Anterior vena cava (tissue), 1 donor: ENCODE data around the genes SLC11A1, CTDSP1, CYP27A1, ABCB6 and DNAJB2.

GRCh38 chr2:218381617-218382516 is at the start of gene SLC11A1:
TSS of gene SLC11A1 (plus strand) at chr2:218382273.
- PRO-cap = unidirectional peak, plus-strand start at chr2:218382011; unidirectional peak, plus-strand start at chr2:218382288

DNA sequence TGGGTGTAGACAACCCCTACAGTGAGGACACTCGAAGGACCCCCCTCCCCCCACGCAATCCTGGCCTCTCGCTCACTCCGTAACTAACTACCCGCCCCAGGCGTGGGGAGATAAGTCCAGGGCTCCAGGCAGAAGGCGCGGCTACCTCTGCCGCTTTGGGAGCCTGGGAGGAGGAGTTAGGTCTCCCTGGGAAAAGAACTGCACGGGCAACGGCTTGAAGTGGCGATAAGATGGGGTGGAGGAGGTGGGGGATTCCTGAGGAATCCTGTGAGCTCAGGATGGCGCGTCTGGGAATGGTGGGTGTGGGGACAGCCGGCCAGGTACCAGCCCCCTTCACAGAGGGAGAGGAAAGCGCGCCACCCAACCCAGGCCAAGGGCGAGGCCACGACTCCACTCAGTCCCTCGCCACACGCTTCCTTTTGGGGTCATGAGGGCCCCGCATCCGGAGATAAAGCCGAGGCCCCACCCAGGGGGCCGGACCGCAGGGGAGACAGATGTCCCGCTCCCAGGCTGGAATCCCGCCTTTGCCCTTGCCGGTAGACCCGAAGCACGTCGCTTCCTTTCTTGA is 1.9 kb upstream of the CTDSP1 start:
- PRO-cap = bidirectional peak, plus-strand start at position 131 of the sequence, minus-strand start at position 85 of the sequence; bidirectional peak, plus-strand start at position 477 of the sequence, minus-strand start at position 421 of the sequence

DNA sequence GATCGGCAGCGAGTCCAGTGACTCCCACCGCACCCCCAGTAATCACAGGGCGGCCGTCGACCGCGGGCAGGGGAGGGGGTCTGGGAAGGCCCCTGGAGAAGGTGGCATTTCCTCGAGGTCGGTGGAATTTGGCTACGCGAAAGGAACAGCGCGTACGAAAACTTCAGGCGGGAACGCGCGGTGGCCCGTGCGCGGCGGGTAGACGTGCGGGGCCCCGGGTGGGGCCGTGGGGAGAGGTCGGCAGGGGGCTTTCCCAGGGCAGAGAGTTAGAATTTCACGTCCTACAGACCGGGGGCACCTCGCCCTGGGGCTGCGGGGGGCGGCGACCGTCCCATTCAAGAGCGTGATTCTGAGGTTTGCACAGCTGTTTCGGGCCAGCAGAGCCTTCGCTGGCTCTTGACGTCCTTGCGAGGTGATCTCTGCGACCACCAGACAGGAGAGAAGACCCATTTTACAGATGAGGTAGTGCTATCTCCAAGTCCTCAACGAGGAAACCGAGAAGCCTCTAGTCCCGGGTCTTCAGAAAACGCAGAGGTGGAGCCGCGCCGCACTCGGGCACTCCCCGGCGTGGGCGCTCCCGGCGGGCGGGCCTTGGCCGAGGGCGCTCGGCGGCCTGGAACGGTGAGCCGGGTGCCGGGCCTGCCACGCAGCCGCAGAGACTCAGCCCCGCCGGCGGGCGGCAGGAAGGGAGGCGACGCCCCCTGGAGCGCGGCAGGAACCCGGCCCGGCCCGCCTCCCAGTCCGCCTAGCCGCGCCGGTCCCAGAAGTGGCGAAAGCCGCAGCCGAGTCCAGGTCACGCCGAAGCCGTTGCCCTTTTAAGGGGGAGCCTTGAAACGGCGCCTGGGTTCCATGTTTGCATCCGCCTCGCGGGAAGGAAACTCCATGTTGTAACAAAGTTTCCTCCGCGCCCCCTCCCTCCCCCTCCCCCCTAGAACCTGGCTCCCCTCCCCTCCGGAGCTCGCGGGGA is at the start of gene CTDSP1:
Gene CTDSP1 (plus strand): TSS at position 856 of the 967 bp plus-strand sequence.
- PRO-cap = bidirectional peak, plus-strand start at position 522 of the sequence, minus-strand start at position 528 of the sequence; bidirectional peak, plus-strand start at position 672 of the sequence, minus-strand start at position 620 of the sequence

DNA sequence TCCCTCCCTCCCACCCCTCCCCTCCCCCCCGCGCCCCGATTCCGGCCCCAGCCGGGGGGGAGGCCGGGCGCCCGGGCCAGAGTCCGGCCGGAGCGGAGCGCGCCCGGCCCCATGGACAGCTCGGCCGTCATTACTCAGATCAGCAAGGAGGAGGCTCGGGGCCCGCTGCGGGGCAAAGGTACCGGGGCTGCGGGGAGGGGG is 212 bp downstream of the CTDSP1 start:
- PRO-cap = no peak

- PRO-cap = no peak
Observed at GRCh38 chr2:218405037-218405743, 5.5 kb downstream of the CTDSP1 start.

- PRO-cap = bidirectional peak, plus-strand start at chr2:218731809, minus-strand start at chr2:218731731
Observed at GRCh38 chr2:218731481-218732008, 20.9 kb downstream of the TTLL4 start.

DNA sequence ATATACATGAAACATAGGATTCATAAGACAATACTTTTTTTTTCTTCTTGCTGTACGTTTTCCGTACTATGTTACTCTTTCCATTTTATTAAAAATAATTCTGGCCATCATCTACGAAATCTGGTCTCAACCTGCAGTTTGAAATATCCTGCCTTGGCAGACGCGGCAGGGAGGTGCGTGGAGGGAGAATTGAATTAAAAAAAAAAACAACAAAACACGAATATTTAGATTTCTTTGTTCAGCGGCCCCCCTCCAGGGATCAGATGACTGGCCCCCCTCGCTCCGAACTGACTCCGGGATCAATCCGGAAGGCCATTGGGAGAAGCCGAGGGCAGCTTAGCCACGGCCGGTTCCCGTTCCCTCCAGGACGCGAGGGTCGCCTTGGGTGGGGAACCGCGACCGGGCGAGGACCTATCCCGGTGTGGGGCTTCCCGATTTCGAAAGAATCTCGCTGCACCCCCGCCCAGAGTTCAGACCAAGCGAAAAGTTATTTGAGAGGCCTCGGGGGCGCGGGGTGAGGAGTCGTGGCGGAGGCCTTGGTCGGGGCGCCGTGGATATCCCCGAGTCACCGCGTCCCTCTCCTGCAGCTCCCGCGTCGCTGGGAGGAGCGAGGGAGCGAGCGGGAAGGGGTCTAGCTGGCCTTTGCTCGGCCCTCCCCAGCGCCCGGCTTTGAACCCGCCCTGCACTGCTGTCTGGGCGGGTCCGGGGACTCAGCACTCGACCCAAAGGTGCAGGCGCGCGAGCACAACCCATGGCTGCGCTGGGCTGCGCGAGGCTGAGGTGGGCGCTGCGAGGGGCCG is at the start of gene CYP27A1:
Gene CYP27A1 (plus strand): TSS at position 716 of the 800 bp plus-strand sequence.
- PRO-cap = bidirectional peak, plus-strand start at position 315 of the sequence, minus-strand start at position 289 of the sequence; unidirectional peak, plus-strand start at position 315 of the sequence; unidirectional peak, plus-strand start at position 504 of the sequence; bidirectional peak, plus-strand start at position 716 of the sequence, minus-strand start at position 600 of the sequence

DNA sequence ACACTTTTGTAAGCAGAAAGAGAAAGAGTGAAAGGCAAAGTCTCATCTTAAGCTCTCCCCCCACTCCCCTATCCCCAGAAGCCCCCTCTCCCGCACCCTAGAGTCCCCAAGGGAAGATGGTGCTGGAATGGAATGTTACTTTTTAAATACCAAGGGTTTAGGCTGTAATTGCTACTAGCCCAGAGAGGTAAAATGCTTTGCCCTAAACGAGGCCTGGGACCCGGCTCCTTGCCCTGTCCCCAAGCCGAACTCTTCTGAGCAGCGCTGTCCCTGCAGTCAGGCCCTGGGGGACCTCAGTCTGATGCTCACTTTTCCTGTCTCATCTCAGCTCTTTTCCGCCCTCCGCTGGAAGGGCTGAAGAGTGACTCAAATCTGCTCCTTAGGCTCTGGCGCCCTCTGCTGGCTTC is 12.1 kb upstream of the WNT6 start:
- PRO-cap = no peak

DNA sequence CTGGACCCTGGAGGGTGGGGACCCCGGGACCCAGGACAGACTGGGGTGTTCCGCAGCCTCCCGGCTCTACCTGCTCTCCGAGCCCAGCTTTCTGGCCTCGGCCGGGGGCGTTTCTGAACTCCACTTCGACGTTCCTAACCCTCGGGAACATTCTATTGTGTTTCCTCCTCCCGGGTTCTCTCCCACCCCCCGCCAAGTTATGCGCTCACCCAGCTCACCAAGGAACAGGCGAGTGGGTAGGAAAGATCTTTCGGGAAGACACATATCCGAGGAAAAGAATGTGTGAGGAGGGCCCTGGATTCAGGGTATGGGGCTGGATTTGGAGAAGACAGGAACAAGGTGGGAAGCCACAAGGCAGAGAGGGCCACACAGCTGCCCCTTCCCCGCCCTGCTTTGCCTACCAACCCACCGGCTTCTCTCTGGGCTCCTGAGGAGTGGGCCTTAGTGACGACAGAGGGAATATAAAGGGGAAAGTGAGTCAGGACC is 582 bp downstream of the WNT6 start:
- PRO-cap = no peak

DNA sequence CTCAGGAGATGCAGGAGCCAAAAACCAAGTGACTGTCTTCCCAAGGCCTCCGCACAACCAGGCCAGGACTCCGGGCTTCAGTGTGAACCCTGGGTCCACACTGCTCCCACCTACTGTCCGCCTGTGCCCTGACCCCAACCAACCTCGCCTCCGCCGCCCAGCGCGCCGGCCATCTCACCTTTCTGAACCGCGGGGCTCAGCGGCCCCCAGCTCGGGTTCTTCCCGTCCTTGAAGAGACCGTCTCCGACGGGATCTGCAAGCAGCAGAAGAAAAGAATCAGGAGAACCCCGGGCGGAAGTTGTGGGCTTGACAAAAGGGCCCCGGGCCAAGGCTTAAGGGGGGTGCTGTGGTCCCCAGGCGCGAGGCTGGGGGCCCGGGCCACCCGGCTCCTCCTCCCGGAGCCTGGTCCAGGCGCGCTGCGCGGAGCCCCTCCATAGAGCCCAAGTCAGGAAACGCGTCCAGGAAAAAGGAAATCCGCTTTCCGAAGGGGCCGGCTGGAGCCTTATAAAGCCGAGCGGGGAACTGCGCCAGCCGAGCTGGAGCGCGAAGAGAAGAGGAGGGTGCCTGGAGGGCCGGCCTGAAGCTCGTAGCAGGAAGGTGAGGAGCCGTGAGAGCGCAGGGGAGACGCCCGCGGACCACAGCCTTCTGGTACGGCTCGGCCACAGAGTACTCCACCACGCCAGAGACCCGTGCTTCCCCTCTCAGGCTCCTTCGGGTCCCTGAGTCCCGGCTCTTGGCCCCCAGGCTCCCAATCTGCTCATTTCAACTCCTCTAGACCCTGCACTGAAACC is 736 bp downstream of the FEV start:
- PRO-cap = unidirectional peak, plus-strand start at position 534 of the sequence

- PRO-cap = no peak
Observed at GRCh38 chr2:219001866-219002383, 8.7 kb upstream of the CRYBA2 start.

- PRO-cap = no peak
Observed at GRCh38 chr2:219125024-219126023, 35.3 kb downstream of the NHEJ1 start.

GRCh38 chr2:219174667-219175157 is 2.0 kb downstream of the CNPPD1 start:
- PRO-cap = no peak

- PRO-cap = no peak
Observed at GRCh38 chr2:219209353-219209924, 2.9 kb downstream of the ZFAND2B start.

DNA sequence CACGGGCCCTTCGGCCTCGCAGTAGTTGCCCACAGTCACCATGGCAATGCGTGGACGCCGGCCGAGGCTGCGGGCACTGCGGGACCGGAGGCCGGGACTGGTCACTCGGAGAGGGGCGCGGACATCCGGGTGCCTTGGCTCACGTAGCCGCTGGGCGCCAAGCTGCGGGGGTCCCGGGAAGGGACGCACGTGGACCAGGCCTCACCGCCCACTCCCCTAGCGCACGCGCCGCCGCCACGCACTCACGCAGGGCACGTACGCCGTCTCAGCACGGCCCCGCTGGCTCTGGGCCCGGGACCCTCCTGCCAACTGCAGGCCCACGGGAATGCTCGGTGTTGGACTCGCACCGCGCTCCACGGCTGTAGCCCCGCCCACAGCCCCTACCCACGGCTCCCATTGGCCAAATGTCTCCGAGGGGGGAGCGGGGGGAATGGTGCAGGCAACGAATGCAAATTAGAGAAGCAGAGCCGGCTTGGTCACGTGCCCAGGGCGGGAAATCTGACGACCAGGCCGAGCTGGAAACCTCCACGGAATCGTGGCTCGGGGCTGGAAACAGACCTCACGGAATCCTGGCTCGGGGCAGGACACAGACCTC is at the start of gene ABCB6:
Gene ABCB6 (minus strand): TSS at position 327 of the 595 bp plus-strand sequence.
- PRO-cap = bidirectional peak, plus-strand start at position 530 of the sequence, minus-strand start at position 327 of the sequence

GRCh38 chr2:219278672-219279581 is at the start of gene DNAJB2:
TSS of gene DNAJB2 (plus strand) at chr2:219279366.
- PRO-cap = bidirectional peak, plus-strand start at chr2:219279459, minus-strand start at chr2:219279205

DNA sequence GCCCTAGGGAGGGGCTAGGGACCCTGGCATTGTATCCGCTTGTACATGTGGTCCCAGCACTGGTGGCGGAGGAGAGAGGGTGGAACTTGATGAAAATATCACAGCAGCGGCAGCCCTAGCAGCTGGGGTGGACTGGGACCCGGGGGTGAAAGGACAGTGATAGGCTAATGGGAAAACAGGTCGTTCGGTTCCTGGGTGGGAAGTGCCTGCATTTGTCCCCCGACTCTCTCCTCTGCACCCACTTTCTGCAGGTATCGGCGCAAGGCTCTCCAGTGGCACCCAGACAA is 1.1 kb downstream of the DNAJB2 start:
- PRO-cap = no peak

DNA sequence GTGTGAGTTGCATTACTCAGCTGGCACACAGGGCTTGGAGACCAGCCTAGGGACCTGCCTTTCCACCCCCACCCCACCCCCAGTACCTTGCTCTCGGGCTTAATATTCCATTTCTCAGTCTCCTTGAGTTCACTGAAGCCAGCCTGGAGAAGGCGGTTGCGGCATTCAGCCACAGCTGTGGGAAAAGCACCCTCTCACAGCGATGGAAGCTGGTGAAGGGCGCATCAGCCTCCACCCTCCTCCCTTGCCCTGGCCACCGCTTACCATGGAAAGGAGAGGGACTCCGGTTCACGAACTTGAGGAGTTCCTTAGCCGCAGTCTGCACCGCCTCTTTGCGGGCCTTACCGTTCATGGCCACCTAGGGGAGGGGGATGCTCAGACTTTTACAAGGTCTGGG is 908 bp downstream of the DNPEP start:
- PRO-cap = no peak

DNA sequence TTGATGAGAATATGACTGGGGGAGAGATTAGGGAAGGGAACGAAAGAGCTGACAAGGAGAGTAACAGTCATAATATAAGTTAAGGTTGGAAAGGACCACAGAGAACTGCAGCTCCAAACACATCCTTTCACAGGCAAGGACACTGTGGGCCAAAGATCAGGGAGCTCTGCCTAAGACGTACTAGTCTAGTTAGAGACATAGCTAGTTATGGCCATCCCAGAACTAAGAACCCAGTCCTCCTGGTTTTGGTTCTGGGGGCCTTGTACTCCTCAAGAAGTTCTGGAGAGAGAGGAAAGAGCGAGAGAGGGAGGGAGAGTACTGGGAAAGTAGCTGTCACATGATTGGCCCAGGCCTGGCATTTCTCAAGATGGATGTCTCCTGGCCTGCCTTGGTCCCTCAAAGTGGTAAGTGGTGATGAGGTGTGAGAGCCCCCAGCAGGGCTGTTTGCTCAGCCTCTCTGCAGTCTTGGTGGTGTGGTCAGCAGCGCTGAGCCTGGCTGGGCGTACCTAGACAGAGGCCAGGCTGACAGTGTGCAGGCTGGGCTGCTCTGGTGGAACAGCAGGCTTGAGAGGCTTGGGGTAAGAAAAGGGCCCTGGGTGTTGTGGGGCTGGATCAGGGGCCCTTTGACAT is 2.4 kb downstream of the SPEG start:
- PRO-cap = no peak

DNA sequence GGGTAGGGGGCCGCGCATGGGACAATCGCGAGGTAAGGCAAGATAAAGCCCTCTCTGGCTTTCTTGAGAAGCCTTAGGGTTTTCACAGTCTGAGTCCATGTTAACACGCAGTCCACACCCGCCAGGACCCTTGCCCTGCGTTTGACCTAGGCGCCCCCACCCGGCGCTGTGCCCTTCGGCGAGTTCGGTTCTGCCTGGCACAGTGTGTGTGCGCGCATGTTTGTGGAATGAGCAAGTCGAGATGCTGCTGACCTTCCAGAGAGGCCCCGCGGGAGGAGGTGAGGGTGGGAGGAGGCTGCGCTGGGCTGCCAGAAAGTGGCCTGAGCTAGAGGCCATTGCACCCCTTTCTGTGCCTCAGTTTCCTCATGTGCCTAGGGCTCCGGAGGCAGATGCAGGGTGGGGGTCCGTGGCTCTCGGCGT is 6.7 kb downstream of the SPEG start:
- PRO-cap = no peak